Epithelial cell of alveolus of lung (primary cell): ENCODE measurements around a stretch of chr2.

DNA sequence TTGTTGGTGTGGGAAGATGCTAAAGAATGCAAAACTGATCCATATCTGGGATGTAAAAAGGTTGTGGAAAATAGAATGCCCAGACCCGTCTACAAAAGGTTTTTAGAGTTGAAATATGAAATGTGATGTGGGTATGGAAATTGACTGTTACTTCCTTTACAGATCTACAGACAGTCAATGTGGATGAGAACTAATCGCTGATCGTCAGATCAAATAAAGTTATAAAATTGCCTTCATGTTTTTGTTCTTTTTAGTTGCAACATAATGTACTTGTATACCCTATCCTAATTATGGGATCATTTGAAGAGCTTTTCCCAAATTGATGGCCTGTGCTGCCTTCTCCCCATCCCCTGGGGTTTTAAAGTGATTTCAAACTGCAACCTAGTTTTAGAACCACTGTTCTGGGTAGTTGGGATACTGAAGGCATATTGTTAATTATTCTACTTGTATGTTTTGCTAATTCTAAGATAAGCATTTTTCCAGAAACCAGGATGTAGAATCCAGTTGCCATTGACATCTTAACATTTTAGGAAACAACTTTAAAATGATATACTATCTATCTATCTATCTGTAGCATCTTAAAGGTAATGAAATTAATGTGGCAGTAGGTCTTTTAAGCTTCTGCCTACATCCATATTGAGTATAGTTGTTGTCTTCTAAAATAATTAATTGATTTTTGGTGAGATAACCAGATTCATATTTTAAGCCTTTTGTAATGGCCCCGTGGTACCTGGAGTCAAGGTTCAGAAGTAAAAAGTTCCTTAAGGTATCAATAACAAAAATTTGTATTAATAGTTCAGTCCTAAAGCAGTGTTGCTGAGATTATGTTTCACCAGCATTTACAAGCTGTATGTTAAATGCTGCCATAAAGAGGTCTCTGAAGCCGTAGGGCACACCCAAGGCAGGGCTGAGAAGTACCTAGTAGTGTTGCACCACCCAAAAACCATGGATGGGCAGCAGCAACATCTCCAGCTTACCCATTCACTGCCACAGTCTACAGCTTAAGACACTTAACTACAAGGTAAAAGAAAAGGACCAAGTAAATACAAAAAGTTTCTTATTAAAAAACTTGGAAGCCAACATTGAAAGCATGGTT, 4.4 kb downstream of the RPL31 start:
- RAMPAGE, long total RNA, result no peak
- RRBS, result no CpG with 5 or more reads among the region's 5 CpGs

DNA sequence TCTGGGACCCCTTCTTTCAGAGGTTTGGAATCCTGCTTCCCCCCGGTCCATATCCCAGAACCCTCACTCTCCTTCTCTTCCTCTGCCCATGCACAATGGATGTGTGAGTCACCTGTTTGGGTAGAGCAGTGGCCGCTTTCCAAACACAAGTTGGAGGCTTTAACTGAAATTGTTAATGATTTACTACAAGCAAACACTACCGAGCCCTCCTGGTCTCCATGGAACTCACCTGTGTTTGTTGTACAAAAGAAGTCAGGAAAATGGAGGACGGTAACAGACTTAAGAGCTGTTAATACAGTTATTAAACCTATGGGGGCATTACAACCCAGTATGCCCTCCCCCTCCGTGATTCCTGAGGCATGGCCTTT, 13.2 kb upstream of the CNOT11 start:
- RAMPAGE, long total RNA, result no peak
- RRBS, result no CpG with 5 or more reads among the region's 5 CpGs

GRCh38 chr2:101253781-101254393, 1.2 kb downstream of the CNOT11 start:
- RAMPAGE, long total RNA, result no peak
- RRBS, result no CpG with 5 or more reads among the region's 12 CpGs

DNA sequence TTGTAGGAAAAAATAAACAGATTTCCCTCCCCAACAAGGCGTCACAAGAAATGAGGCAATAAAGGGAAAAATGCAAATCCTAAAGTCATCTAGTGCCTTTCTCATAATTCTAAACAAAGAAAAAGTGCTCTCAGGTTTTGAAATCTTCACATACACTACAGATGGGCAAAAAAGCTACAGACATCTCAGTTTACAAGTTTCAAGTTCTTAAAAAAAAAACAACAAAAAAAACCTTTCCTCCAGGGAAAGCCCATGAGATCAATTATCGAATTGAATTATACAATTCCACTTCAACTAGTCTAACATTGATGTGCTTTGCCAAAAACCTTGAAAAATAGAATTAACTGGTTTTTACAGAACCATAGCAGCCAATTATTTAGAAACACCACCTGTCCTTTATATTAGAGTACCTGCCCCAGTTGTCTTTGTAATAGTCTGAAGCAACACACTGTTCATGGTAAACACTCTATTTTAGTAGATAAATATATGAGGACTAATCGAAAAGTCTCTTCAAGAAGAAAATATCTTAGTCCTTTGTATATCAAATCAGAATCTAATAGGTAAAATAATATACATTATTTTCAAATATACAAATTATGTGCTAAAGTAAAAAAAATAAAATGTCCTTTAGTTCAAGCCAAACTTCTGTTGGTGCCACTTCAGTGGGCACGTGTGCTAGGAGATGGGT, 24.0 kb downstream of the CNOT11 start:
- RAMPAGE, long total RNA, result no peak
- RRBS, result no CpG with 5 or more reads among the region's 4 CpGs

DNA sequence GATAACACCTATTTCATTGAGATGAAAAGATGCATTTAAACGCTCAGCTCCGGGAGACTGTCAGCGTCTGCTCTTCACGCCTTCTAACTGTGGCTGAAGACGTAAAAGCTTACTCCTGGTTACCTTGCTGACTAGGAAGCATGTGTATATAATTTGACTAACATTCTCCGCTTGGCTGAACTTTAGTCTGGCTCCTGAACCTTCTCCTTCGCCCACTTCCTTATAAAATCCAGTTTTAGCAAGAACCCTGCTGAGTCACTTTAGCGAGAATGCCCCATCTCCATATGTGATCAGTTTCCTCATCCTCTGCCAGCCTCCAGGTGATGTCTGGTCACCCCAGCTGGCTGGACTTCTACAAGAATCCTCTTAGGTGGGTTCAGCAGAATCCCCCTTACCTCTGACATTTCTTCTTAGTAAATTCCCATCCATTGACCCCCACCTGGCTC, 12.8 kb upstream of the CREG2 start:
- RAMPAGE, long total RNA, result no peak
- RRBS, result no CpG with 5 or more reads among the region's 8 CpGs

GRCh38 chr2:101516953-101517876, 42.3 kb upstream of the RFX8 start:
- RAMPAGE, long total RNA, result no peak
- RRBS, result no CpG with 5 or more reads among the region's 8 CpGs

GRCh38 chr2:101630083-101630853, 67.2 kb upstream of the MAP4K4 start:
- RAMPAGE, long total RNA, result no peak
- RRBS, result no CpG with 5 or more reads among the region's 16 CpGs

GRCh38 chr2:101781625-101782248, 84.2 kb downstream of the MAP4K4 start:
- RAMPAGE, long total RNA, result no peak
- RRBS, result no CpG with 5 or more reads among the region's 8 CpGs

GRCh38 chr2:101892249-101892816, 99.4 kb upstream of the IL1R2 start:
- RAMPAGE, long total RNA, result no peak
- RRBS, result no CpG with 5 or more reads among the region's 4 CpGs

DNA sequence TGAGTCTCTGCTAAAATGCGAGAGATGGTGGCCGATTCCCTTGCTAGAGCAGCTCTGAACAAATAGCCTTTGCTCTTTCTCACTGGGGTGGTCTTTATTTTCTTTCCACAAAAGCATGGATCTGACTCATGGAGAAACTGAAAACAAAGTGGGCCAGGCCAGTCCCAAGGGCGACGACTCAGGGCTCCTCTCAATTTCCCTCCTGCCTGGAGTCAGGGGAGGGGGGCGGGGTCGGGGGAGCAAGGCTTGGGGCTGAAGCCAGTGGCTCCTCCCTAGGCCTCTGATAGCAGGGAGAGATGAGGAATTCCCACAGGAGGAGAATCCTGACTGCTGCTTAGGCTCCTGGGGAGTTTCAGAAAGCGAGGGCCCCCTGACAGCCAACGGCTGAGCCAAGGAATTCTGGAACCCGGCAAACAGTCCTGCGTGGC, 17.1 kb upstream of the IL1R2 start:
- RAMPAGE, long total RNA, result no peak
- RRBS, result no CpG with 5 or more reads among the region's 10 CpGs

DNA sequence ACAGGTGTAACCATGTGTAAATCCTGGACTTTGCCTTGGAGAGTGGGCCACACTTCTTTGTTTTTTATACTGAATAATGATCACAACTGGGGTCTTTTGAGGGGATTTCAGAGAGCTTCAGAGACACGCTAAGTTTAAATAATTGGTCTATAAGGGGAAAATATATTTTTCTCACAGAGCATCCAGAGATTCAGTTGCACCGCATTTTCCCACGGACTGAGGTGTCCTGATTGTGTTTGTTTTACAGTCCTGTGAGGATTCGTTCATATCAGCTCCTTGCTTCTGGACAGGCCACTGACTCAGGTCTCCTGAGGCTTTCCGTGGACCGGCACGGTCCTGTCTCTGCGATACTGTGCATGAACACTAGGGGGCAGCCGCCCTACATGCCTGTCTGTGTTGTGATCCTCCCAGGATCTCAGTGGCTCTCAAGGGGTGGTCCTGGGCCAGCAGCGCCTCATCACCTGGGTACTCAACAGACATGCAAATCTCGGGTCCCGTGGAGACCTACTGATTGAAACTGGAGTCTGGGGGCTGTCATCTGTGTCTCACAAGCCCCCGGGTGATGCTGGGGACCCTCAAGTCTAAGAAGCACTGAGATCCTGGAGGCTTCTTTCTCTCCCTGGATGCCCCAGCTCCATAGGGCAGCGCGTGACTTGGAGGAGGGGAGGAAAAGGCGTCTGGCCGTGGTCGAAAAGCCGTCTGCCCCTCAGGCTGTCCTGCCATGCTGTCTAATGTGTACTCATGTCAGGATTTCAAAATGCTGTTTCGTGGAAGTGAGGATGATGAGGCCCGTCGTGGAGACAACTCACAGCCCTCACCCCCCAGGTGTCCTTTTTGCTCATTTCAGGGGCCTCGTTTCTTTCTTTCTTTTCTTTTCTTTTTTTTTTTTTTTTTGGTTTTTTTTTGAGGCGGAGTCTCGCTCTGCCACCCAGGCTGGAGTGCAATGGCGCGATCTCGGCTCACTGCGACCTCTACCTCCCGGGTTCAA, 29.0 kb downstream of the IL1R2 start:
- RAMPAGE, long total RNA, result no peak
- RRBS, result no CpG with 5 or more reads among the region's 30 CpGs

DNA sequence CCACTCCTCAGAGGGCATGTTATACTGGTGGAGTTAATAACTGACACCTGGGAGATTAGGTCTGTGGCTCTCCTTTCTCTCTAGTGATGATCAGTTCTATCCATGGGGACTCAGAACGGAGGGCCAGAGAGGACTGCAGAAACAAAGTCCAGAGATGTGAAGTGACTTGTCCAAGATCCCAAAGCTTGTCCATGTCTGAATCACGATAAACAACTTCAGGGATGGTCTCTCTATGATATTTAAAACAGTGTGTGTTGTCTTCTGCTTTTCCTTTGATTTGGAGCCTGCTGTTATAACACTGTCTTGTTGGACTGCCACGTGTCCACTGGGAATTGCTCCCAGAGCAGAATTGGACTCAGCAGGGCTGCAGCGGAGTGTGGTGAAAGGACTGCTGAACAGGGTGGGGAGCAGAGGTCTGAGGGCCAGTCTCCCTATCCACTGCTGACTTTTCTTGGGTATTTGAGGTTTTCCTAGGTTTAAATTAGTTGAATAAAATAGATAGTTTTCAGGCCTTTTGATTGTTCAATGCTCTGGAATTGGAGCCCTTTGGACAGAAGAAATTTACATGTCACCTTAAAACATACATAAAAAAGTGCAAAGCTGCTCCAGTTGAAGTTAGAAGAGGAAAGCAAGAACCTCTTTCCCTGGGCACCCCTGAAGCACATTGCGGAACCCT, 68.3 kb downstream of the IL1R2 start:
- RAMPAGE, long total RNA, result no peak
- RRBS, result no CpG with 5 or more reads among the region's 5 CpGs

DNA sequence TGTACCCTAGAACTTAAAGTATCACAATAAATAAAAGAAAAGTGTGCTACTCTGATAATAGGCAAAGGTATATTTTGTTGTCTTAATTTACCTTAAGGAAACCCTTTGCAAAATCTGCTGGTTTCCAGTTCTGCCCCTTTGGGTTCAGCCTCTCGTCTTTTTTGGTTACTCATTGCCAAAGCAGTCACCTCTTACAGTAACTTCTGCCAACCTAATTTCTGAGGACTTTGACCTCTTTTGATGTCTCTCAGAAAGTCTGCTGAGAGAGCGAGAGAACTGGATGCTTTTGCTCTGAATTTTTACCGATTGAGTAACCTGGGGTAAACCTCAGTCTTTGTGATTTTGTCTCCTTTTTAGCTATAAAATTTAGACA, 34.9 kb upstream of the IL1R1 start:
- RAMPAGE, long total RNA, result no peak
- RRBS, result no CpG with 5 or more reads among the region's 3 CpGs

DNA sequence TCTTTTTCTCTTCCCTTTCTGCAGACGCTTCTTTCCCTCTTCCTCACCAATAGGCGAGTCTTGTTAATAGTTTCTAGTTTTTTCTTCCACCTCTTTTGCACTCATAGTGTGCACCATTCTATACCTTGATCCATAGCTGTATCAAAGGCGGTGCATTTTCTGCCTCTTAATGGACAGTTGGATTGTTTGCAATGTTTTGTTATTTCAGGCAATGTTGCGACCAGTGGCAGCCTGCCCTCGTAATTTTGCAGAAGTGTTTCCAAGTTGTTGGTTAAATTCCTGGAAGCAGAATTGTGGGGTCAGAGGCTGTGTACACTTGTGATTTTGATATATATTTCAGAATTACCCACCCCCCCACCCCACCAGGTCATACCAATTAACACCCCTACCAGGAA, 32.5 kb upstream of the IL1R1 start:
- RAMPAGE, long total RNA, result no peak
- RRBS, result no CpG with 5 or more reads among the region's 5 CpGs

DNA sequence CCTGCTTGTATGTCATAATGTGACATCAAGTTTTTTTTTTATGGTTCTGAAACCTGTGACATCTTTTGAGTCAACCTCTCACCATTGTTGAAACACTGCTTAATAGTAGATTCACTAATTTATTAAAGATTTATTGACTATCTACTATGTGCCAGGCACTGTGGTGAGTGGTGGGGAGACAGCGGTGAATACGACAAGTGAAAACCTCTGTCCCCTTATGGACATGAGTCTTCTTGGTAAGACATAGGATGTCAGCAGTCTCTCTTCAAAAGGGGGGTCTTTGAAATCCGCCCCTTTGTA, 1.8 kb downstream of the IL1R1 start:
- RAMPAGE, long total RNA, result no peak
- RRBS, result no CpG with 5 or more reads among the region's 3 CpGs

- RAMPAGE, long total RNA, result no peak
- RRBS, result no CpG with 5 or more reads among the region's 3 CpGs
Observed at GRCh38 chr2:102258399-102259110, 52.8 kb upstream of the IL1RL1 start.

- RAMPAGE, long total RNA, result no peak
- RRBS, result no CpG with 5 or more reads among the region's 9 CpGs
Observed at GRCh38 chr2:102368165-102369051, 12.8 kb downstream of the IL18R1 start.

- RAMPAGE, long total RNA, result no peak
- RRBS, result no CpG with 5 or more reads among the region's 3 CpGs
Observed at GRCh38 chr2:102397750-102398304, 25.1 kb upstream of the IL18RAP start.

DNA sequence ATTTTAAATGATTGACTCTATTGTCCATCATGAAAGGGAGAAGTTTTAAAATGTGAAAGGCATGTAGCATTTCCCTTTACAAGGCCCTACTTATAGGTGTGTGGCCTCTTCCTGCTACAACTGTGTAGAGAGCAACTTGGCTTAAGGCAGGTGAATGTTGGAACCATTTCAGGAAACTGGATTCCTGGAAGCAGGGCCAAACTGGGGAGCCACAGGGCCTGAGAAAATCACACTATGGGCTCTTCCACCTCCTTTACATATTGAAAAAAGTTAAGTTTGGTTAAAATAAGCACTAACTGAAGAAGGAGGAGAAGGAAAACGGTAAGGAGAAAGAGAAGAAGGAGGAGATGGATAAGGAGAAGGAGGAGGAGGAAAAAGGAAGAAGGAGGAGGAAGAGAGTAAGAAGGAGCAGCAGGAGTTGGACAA, 3.4 kb downstream of the SLC9A4 start:
- RAMPAGE, long total RNA, result no peak
- RRBS, result no CpG with 5 or more reads among the region's 1 CpG

- RAMPAGE, long total RNA, result no peak
- RRBS, result no CpG with 5 or more reads among the region's 2 CpGs
Observed at GRCh38 chr2:102622739-102623100, 3.4 kb downstream of the SLC9A2 start.